Osteoblast (primary cell): Measurements from ENCODE around the genes AKAIN1 and LAMA1.

- CAGE, long polyA plus RNA = no peak
- RRBS = no CpG with 5 or more reads among the region's 2 CpGs
These were observed 20.0 kb downstream of the MYL12B start for GRCh38 chr18:3282018-3282310.

GRCh38 chr18:3447323-3447431, 2.8 kb upstream of the TGIF1 start:
- CAGE, long polyA plus RNA = no peak
- RRBS = no CpG with 5 or more reads among the region's 2 CpGs

GRCh38 chr18:3447977-3448600, 1.9 kb upstream of the TGIF1 start:
- CAGE, long polyA plus RNA = no peak
- RRBS = 2% methylated on average over 8 of the region's 51 CpGs

- CAGE, long polyA plus RNA = no peak
- RRBS = 2% methylated on average over 27 of the region's 61 CpGs
These were observed 615 bp upstream of the TGIF1 start for GRCh38 chr18:3449174-3449939.

- CAGE, long polyA plus RNA = no peak
- RRBS = 36% methylated on average over 4 of the region's 13 CpGs
These were observed 76.7 kb downstream of the TGIF1 start for GRCh38 chr18:3526419-3527398.

DNA sequence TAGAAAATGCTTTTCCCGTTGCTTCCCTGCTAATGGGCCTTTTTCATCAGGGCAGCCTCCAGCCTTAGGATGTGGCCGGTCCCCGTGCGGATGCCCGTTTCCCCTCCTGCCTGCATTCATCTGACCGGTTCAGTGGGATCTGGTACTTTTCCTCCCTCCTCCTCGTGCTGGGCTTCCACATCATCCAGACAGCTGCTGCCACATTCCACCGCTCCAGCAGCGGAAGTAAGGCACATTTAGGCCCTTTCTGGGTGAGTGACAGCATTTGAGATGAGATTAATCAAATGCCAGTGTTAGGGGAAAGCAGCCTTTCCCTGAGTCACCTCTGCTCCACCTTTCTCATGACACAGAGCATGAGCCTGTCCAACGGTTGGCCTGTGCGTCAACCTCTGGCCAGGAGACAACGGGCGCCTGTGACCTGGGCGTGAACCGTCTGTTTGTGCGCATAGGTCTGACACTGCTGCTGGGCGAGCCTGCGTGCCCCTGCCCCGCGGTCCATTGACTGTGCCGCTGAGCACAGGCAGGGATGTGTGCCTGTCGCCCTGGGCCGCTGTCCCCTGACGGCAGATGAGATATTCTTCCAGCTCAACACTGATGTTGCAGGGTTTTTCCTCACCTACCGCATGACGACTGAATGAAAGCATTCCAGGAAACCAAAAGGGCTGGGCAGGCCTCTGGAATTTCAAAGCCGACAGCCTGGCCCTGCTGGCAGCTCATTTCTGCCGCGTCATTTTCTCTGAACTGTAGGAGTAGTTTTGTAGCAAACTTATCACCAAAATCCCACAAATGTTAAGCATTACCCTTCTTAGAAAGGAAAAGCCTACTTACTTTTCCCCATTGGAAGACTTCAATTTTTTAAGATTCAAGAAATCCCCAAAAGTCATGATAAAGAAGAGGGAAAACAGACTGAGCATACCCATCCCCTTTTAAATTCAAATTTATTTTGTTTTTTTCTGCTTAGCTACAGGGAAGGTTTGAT, 174.1 kb downstream of the TGIF1 start:
- CAGE, long polyA plus RNA = no peak
- RRBS = 3% methylated on average over 5 of the region's 29 CpGs

- CAGE, long polyA plus RNA = no peak
- RRBS = no CpG with 5 or more reads among the region's 15 CpGs
These were observed 203.8 kb downstream of the TGIF1 start for GRCh38 chr18:3653416-3654508.

- CAGE, long polyA plus RNA = no peak
- RRBS = no CpG with 5 or more reads among the region's 7 CpGs
These were observed 424.2 kb downstream of the TGIF1 start for GRCh38 chr18:3874176-3874557.

DNA sequence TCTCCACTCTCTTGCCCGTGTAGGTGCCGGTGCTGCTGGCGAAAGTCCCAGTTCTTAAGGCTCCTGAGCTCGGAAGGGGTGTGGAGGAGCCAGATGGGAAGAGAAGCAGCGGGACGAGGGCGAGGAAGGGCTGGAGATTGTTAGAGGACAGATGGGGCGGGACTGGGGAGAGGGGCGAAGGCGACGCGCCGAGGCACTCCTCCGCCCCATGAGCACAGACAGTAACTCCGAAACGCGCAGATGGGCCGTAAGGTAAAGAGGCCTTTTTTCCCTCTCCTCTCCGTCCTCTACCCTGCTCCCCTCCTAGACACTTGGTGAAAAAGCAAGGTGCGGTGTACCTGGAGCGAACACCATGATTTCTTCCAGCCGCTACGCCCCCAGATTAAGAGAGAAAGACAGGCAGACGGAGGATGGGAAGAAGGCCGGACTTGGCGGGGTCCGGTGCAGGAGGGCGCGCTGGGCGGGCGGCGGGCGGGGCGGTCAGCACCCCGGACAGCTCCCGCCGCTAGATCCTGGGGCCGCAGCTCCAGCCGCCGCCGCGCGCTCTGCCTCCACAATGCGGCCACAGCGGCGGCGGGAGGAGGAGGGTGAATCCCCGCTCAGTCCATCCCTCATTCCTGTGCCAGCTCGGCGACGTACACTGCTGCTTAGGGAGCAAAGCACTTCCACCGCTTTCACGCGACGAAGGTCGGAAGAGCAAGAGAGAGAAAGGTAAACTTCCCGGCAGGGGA, at the start of gene AKAIN1:
AKAIN1 (minus strand) TSS at position 558 of the 731 bp plus-strand sequence.
- CAGE, long polyA plus RNA = no peak
- RRBS = 5% methylated on average over 11 of the region's 57 CpGs

DNA sequence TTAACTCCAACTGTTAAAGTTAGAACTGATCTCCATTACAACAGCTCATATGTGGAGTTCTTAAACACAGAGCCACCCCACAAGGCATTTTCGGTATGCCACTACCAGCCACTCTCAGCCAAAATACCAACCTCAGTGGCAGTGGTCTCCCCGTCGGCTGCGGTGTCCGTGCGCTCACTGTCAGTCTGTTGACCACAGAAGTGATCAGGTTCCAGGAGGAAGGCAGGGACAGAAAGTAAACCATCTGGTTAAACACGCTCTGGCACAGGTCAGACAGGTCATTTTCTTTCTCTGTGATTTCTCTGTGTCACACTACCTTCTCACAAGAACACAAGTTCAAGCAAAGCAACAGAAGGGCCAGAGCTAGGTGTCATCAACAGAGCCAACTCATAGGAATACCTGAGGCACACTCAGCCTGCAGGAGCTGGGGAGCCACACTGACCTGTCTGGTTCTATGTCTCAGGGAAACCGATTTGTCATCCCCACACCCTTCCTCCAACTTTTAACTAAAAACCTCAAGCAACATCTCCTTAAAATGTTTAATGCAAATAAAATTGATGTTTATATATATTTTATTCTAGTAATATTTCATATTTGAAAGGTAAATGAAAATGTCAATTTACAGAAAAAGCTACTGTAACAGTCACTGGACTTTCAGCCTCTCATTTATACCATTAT, 115.0 kb upstream of the ZBTB14 start:
- CAGE, long polyA plus RNA = no peak
- RRBS = no CpG with 5 or more reads among the region's 8 CpGs

GRCh38 chr18:5417404-5417828, 121.9 kb upstream of the ZBTB14 start:
- CAGE, long polyA plus RNA = no peak
- RRBS = no CpG with 5 or more reads among the region's 8 CpGs

DNA sequence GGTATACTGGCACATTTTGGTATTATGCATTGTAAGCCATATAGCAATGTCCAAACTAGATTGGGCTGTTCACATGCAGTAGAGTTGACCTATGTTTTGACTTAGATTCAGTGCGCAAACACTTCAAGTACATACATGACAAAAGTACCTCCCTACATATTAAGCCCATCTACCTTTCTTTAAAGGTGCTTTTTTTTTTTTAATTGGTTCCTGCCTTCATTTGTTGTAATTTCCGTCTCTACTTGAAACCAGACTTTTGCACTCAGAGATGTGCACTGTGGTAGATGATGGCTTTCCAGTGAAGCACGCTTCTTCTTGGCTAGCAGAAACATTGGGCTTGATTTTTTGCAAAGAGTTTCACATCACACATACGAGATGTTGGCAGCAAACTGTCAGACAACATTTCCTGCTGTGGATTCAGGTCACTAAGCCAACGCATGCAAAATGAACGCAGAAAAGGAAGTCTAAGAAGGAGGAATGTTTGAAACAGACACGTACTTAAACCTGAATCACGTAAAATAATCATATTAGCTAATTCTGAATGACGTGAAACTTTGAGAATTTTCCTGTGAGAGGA, 88.3 kb downstream of the EPB41L3 start:
- CAGE, long polyA plus RNA = no peak
- RRBS = no CpG with 5 or more reads among the region's 9 CpGs

- CAGE, long polyA plus RNA = no peak
- RRBS = no CpG with 5 or more reads among the region's 1 CpG
These were observed 29.8 kb downstream of the EPB41L3 start for GRCh38 chr18:5513966-5514457.

- CAGE, long polyA plus RNA = no peak
- RRBS = no CpG with 5 or more reads among the region's 21 CpGs
These were observed 26.0 kb downstream of the EPB41L3 start for GRCh38 chr18:5517291-5518648.

DNA sequence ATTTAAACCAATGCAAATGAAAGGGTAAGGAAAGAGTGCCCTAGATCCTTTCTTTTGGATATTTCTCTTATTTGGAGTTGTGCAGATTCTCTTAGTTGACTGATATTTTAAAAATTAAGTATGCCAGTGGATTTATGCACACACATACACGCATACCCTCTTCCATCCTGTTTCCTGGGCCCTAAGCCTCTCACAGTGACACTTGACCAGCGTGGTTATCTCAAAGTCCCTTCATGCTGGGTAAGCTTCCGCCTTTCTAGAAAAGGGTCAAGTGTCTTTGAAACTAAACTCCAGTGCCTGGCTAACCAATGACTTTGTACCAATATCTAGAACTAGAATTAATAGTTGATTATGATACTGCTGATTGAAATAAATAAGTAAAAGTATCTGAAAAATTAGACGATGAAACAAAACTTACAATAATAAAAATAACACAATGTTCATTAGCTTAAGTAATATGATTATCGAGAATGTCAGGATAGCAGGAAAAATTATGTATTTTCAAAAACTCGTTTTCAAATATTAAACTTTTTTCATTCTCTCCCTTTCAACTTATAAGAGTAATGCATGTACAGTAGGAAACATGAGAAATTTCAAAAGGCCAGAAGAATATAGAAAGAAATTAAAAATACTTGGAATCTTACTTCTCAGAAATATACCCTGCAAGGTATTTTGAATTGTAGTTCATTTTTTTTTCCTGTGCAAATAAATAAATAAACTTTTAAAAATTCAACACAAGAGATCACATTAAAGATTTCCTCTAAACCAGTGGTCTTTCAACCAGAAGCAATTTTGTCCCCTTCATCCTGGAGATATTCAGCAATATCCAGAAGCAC, 144.4 kb upstream of the TMEM200C start:
- CAGE, long polyA plus RNA = no peak
- RRBS = no CpG with 5 or more reads among the region's 6 CpGs

DNA sequence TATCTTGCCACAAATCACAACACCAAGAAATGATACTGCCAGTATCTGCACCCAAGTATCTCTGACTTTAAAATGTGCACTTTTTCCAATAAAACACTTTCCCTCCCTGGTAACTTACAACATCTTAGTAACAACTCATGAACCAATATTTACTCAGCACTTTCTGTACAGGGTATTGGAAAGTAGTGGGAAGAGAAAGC, 52.2 kb downstream of the L3MBTL4 start:
- CAGE, long polyA plus RNA = no peak

DNA sequence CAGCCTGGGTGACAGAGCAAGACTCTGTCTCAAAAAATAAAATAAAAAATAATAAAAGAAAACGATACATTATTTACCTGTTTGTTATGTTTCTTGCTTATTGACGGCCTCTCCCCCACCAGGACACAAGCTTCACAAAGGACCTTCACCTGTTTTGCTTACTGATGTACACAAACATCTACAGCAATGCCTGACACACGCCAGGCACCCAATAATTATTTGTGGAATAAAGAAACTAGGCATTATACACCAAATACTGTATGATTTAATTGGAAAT, 20.3 kb downstream of the L3MBTL4 start:
- CAGE, long polyA plus RNA = no peak
- RRBS = no CpG with 5 or more reads among the region's 3 CpGs

DNA sequence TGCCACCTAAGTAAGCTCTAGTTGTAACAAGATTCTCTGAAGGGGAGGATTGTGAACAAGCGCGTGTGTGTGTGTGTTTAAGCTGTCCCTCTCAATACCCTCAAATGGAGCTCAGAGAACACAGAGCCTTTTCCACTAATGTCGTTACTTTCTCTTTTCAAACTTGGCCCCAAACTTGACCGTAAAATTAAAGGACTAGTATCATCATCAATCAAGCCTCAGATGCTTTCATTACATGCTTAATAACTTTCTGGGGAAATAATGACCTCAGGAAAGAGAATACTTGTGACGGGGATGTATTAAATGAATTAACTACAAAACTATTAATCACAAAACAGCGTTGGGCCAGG, 155.8 kb downstream of the ARHGAP28 start:
- CAGE, long polyA plus RNA = no peak
- RRBS = no CpG with 5 or more reads among the region's 6 CpGs

DNA sequence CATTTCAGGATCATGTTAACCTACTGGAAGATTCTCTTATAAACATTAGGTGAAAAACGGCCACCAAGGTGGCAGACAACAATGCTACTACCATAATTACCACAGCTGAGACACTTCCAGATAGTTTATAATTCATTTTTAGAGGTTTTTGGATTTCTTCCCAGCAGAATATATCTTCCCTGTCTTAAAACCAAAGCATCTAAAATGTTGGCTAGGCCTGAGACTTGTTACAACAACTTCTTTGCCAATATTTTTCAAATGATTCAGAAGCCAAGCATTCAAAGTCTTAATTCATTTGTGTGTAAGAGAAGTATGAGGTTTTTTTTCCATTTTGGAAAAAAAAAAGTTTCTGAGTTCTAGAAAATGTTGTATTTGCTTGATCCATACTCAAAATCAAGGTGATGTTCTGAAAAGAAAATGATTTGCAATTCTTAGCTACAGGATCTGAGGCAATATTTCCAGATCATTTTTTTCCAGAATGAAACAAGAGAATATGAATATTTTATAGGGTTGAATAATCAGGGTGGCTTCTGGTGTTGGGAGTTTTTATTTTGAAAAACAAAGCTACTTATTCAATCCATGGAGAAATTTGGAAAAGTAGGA, 32.8 kb downstream of the LAMA1 start:
- CAGE, long polyA plus RNA = no peak
- RRBS = no CpG with 5 or more reads among the region's 1 CpG

- CAGE, long polyA plus RNA = no peak
- RRBS = 2% methylated on average over 21 of the region's 101 CpGs
These were observed at the start of gene LAMA1 for GRCh38 chr18:7117303-7118214. Gene LAMA1, minus strand, starts transcription at chr18:7117797.